Placental epithelial cell (primary cell): ENCODE measurements around the gene TPRG1L.

GRCh38 chr1:3313525-3314048, 140.9 kb upstream of the ARHGEF16 start:
- CAGE, long polyA plus RNA: no peak

- CAGE, long polyA plus RNA: no peak
Observed at GRCh38 chr1:3314049-3314371, 140.5 kb upstream of the ARHGEF16 start.

DNA sequence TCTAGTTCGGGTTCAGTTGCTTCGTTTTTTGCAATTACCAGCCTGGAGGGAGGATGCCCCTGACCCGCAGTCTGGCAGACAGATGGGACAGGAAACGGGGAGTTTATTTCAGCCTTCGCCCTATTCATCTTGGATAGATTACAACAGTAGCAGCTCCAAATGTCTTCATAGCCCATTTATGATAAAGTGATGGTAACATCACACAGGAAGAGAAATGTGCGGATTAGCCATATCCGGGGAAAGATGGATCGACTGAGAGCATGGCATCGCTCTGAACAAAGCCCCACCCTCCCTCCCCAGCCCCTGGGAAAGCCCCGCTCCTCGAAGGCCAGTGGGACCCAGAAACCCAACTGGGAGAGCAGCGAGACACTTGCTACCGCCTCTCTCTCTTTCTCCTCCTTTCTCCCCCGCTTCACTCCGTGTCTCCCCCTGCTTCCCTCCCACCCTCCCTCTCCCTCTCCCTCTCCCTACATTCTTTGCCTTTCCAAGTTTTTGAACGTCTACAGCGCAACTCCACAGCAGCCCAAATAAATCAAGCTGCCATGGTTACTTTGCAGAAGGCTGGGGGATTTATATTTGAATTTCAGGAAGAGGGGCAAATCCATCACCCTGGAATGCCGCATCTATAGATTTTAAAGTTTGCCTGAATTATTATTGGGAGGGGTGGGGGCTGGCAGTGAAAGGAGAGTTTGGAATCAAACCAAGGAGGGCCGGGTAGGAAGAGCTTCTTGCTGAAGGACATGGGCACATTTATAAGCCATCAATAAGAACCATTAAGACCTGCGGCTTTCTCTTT, 139.5 kb upstream of the ARHGEF16 start:
- CAGE, long polyA plus RNA: no peak

DNA sequence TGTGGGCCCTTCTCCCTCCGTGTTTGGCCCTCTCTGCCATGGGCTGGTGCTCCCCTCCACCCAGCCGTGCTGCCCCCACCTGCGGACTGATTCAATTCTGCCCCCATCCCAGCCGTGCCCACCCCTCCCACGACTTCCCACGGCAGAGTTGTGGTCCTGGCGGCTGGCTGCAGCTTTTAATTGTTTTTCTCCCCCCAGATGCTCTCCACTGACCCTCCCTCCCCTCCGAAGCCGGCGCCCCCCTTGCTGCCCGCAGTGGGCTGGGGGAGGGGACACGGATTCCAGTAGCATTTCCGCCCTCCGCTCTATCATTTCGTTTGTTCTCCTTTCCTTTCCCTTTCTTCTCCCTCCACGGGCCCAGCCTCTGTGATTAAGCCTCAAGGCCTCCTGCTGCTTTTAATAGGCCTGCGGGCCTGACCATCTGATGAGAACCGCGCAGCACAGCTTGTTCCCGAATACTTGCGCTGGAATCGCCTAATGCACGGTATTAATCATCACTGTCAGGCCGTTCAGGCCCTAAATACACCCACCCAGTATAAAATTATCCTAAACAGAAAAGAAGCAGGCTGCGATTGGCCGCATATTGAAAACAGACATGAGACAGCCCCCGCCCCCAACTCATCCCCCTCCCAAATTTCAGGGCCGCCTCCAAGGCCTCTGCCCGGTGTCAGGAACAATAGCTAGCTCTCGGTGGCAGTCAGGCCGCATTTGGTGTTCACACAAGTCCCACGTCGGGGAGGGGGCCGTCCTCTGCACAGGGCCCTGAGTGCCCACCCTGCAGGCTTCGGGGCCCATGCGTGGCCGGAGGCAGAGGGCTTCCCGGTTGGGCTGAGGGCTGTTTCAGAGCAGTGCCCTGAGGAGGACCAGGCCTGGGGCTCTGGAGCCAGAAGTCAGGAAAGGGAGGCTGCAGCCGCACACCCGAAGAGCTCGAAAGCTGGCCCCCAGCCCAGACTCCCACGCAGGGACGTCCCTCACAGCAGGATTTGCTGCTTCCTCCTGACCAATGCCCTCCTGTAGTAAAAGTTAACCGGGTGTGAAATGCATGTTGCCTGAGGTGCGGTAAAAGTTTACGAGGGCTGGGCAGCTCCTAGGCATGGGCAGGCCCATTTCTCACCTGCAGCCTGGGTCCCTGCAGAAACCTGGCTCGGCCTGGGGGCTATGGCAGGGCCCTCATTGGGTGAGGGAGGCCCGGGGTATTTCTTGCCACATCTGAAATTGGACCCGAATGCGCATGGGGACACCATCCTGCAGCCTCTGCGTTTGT, 101.9 kb upstream of the ARHGEF16 start:
- CAGE, long polyA plus RNA: no peak

- CAGE, long polyA plus RNA: no peak
Observed at GRCh38 chr1:3355701-3356748, 98.4 kb upstream of the ARHGEF16 start.

DNA sequence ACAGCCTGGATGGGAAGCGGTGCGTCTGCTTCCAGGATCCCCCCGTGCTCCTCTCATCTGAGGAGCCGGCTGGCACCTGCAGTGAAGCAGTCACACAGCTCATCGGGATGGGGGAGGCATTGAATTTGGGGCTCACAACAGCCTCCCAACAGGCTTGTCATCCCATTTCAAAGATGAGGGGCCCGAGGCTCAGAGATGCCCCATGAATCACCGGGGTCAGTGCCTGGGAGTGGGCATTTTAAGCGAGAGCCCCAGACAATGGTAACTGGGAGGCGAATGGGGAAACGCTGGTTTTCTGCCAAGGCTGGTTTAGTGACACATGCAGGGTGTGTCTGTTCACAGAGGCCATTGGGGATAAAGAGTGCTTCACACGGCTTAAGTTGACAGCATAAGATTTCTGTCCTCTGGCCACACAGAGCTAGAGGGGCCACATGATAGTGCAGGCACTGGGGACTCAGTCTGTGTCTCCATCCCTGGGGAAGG, 35.2 kb upstream of the ARHGEF16 start:
- CAGE, long polyA plus RNA: no peak

DNA sequence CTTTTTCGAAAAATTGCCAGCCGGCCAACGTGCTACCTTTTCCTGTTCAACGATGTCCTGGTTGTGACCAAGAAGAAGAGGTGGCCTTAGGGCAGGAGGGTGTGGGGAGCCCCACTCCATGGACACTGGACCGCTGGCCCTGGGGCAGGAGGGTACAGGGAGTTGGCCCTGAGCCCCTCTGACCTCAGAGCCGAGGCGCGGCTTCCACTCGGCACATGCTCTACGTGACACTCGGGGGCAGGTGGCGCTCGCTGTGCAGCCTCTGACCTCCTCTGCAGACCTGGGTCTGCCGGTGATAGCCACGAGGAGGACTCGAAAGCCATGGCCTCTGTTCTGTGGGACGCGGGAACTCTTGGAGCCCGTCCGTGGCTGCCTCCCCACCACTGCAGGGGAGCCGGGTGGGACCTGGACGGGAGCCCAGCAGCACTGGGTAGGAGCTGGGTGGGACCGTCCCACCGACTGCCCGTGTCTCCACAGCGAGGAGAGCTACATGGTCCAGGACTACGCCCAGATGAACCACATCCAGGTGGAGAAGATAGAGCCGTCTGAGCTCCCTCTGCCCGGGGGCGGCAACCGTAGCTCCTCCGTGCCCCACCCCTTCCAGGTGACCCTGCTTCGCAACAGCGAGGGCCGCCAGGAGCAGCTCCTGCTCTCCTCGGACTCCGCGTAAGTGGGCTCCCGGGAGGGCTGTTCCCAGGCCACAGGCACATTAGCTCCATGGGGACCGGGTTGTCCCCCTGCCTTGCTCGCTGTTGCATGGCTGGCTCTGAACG, 23.7 kb downstream of the ARHGEF16 start:
- CAGE, long polyA plus RNA: no peak

DNA sequence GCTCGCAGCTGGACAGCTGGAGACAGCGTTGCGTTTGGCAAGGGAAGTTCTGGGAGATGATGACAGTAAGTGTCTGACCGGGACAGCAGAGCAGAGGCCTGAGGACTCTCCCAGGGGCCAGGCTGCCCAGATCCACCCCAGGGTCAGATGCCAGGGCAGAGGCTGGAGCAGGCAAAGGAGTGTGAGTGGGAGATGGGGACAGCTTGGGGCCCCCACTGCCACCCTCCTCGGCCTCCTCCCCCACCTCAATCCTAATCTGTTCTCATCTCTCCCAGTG, 65.4 kb downstream of the MEGF6 start:
- CAGE, long polyA plus RNA: no peak

- CAGE, long polyA plus RNA: no peak
Observed at GRCh38 chr1:3610267-3611133, 808 bp downstream of the MEGF6 start.

DNA sequence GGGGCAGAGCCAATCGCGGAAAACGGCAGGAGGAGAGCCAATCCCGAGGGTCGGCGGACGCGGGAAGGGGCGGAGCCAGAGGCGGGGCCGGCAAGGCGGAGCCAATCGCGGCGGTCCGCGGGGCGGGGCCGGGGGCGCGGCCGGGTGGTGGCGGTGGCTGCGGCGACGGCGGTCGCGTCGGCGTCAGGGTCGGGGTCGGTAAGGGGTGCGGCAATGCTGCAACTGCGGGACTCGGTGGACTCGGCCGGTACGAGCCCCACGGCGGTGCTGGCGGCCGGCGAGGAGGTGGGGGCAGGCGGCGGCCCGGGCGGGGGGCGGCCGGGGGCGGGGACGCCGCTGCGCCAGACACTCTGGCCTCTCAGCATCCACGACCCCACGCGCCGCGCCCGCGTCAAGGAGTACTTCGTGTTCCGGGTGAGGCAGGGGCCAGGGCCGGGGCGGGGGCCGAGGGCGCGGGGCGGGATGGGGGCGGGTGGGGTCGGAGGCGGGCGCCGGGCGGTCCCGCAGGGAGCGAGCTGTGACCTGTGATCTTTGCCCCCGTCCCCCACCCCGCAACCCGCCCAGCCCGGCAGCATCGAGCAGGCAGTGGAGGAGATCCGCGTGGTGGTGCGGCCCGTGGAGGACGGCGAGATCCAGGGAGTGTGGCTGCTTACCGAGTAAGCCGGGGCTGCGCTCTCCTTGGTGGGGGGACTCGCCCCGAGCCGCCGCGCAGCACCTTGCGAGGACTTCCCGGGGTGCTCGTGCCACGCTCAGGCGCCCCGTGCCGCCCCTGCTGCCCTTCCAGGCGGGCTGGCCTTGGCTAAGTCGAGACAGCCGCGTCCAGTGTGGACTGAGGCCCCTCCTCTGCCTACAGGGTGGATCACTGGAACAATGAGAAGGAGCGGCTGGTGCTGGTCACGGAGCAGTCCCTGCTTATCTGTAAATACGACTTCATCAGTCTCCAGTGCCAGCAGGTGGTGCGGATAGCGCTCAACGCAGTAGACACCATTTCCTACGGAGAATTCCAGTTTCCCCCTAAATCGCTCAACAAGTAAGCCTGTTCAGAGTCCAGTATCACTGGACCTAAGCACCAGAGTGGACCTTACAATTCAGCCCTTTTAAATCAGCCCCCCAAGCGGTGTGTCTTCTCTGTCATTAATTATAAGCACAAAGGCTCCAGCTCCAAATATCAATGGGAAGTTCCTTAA, at the start of gene TPRG1L:
TPRG1L (plus strand) TSS at position 156 of the 1,187 bp plus-strand sequence.
- CAGE, long polyA plus RNA: no peak

DNA sequence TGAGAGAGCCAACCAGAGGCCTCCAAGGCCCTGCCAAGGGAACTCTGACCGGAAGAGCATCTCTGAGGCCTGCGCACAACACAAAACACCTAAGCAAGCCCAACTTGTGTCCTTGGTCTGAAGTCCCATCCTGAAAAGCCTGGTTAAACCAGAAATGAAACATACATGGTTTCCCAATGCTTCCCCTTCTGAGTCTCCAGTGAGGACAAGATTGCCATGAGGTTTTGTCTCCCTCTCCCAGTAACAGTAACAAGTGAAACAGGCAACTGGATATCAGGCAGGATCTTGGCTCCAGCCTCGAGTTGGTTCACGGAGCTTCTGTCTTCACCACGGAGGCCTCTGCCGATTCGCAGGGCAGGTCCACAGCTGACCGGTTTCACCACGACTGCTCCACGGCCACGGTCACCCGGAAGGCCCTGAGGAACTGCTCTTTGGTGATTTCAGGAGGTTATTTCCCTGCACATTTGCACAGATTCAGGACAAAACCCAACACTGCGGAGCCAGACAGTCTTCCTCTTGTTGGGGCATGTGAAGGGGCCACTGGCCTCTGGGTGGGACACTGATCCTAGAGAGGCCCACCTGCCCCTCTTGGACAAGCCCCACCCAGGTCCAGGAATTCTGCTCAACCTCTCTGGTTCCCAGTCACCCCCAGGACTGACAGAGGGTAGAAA, 14.1 kb upstream of the CCDC27 start:
- CAGE, long polyA plus RNA: no peak

- CAGE, long polyA plus RNA: no peak
Observed at GRCh38 chr1:3740969-3741876, 11.0 kb upstream of the CCDC27 start.

GRCh38 chr1:3752838-3753315, 627 bp downstream of the CCDC27 start:
- CAGE, long polyA plus RNA: no peak

DNA sequence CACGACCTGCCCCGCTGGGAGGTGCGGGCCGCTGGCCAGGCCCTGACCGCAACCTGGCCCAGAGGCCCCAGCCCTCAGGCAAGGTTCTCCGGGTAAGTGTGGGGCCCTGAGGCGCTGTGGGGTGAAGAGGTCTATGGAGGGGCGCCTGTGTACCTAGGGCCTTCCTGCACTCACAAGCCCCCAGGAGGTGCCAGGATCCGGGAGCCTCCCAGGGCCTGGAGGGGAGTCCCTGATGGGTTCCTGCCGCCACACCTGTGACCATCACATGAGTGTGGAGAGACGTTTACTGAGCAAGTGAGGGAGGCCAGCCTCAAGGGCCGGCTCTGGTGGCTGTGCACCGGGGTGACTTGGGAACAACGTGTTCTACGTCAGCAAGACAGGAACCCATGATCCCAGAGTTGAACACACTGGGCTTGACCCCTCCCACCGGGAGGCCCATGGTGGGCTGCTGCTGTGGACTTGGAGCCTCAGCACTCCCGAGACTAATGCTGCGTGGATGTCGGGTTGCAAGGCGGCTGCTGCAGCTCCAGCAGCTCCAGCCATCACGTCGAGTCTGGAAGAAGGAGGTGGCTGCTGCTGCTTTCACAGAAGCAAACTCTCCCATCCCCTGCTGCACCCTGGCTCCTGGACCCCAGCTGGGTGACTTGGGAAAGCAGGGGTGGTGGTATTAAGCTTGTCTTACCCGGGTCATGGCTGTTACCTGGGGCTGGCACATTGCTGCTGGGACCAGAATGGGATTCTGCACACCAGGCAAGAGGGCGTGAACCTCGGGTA, 728 bp downstream of the SMIM1 start:
- CAGE, long polyA plus RNA: no peak

DNA sequence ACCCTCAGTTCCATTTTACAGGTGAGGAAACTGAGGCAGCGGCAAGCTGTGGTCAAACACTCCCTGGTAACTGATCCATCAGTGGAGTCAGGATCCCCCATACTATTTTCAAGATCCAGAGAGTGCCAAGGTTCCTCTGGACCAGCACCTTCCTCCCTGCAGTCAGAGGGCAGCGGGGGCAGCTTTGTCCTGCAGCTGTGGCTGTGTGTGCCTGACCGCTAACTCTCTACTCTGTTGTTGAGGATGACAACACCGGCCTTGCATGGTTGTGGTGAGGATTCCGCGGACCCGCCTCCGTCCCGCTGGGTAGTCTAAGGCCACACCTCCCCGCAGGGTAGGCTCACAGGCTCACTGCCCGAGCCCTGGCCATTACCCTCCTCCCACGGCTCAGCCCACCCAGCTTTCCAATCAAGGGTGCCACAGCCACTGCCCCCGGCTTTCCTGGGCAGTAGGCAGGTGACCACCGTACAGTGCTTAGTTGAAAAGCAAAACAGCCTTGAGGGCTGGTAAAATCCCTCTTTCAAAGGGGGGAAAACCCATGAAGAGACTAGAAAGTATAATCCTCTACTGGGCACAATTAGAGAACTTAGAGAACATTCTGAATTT, 15.0 kb upstream of the LRRC47 start:
- CAGE, long polyA plus RNA: no peak

GRCh38 chr1:3942529-3943277, 42.6 kb upstream of the C1orf174 start:
- CAGE, long polyA plus RNA: no peak

- CAGE, long polyA plus RNA: no peak
Observed at GRCh38 chr1:3948203-3948632, 48.1 kb upstream of the C1orf174 start.

- CAGE, long polyA plus RNA: no peak
Observed at GRCh38 chr1:5570774-5571299, 421.4 kb downstream of the NPHP4 start.

GRCh38 chr1:5991350-5991569, 965 bp downstream of the NPHP4 start:
- CAGE, long polyA plus RNA: no peak

DNA sequence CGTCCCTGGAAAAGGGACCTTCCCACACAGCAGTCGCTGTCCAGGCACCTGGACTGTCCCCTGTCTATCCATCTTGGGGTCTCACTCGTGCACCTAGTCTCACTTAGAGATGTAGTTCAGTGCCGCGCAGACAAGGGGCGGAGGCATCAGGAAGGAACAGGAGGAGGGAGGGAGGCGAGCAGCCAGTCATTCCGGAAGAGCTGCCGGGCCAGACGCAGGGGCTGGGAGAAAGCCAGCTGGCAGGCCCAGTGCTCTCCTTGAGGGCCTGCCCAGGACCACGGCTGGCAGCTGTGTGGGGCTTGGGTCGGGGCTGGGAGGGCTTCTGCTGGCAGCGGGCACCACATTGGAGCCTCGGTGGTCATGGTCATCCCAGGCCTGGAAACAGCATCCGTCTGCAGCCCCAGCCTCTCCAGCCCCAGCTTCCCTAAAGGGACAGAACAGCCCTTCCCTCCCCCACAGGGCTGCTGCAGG, 12.9 kb downstream of the KCNAB2 start:
- CAGE, long polyA plus RNA: no peak